Left colon (tissue), 1 donor: ENCODE data around the gene C3orf18.

- PRO-cap = unidirectional peak, plus-strand start at chr3:50364698; unidirectional peak, plus-strand start at chr3:50364736
Measured at GRCh38 chr3:50364406-50365017, 5.2 kb upstream of the TMEM115 start.

DNA sequence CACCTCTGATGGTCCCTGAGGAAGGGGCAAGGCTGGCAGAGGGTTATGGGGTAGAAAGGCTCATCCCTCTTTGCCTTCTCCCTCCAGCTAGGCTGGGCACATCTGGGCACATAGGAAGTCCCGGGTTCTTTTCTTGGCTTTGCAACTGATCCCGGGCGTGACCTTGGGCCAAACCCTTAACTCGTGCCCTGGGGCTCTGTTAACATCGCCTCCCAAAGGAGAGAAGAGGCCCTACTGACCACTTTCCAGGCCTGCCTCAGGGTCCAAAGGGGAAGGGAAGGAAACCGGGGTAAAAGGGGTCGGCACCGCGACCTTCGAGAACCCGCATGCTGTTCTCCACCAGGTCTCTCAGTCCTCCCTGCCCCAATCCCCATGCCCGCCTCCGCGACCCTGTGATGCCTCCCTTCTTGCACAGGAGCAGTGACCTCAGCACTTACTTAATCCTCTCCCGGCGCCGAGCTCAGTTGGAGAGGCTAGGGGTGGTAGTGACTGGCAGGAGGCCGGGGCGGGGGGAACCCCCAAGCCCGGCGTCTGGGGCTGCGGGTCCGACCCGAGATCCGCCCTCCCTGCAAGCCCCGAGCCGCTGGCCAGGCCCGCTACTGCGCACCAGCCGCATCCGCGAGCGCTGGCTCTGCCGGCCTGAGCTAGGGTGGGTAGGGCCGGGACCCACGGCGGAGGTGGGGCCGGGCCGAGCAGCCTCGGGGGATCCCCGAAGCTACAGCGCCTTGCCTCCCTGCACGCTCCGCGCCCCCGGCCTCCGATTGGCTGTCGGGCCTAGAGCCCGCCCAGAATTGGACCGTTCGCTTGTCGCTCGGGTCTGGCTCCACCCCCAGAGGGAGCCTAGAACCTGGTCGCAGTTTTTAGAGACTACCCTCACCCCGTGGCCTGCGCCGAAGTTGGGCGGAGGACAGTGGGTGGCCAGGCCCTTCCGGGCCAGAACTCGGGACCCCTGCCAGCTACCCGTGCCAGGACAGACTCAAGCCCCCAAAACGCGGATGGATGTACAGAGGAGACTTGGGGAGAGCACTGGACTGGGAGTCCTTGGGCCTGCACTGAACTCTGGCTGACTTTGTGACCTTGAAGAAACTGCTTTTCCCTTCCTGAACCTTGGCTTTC, at the start of gene C3orf18:
Gene C3orf18 (minus strand): TSS at position 722 of the 1,116 bp plus-strand sequence.
- PRO-cap = no peak

DNA sequence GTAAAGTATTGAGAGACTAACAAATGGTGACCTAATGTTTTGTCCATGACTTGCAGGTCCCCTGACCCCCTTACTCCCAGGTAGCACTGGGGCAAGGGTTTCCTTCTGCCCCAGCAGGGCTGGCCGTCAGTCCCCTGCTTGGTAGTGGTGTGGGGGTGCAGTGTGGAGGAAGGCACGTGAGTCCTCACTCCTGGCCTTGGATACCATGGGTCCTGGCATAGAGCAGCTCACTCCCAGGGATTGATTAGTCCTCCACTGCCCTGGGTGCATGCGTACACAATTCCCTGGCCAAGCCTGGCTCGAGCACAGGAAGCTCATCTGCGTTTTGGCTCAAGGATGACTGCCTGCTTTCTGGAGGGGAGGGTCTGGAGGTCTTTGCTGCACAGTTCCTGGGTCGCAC, 11.3 kb downstream of the HEMK1 start:
- PRO-cap = no peak

DNA sequence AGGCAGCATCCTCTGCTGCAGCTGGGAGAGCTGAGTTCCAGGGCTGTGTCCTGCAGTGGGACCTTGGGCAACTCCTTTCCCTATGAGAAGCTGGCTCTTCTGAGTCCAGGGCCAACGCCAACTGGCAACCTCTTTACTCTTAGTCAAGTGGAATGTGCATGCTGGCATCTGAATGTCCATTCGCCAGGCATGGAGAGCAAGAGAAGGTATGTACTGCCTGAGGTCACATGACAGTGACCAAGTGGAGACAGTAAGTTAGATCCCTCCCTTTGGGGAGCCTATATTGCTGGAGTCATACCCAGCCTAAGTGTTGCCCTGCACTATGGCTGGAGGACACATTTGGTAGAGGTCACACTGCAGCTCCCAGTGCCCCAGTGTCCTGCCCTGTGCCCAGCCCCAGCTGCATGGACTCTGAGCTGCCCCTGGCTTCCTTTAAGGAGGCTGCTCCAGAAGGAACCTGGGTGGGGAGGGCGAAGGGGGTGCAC, 12.2 kb downstream of the HEMK1 start:
- PRO-cap = no peak

GRCh38 chr3:50587988-50588946, 18.9 kb downstream of the HEMK1 start:
- PRO-cap = no peak

GRCh38 chr3:50609559-50610057, 2.0 kb downstream of the CISH start:
- PRO-cap = no peak

GRCh38 chr3:50638320-50638636, 21.3 kb downstream of the MAPKAPK3 start:
- PRO-cap = no peak

- PRO-cap = no peak
Measured at GRCh38 chr3:50645365-50646306, 28.7 kb downstream of the MAPKAPK3 start.

GRCh38 chr3:51340259-51341064, 44.6 kb upstream of the MANF start:
- PRO-cap = no peak

GRCh38 chr3:51384454-51385187, 470 bp upstream of the MANF start:
- PRO-cap = bidirectional peak, plus-strand start at chr3:51384604, minus-strand start at chr3:51384608; bidirectional peak, plus-strand start at chr3:51385291, minus-strand start at chr3:51385017

- PRO-cap = no peak
Measured at GRCh38 chr3:51413224-51413598, 22.1 kb downstream of the RBM15B start.

- PRO-cap = no peak
Measured at GRCh38 chr3:51621287-51622030, 49.6 kb upstream of the TEX264 start.

GRCh38 chr3:51966452-51966892, 782 bp downstream of the PCBP4 start:
- PRO-cap = no peak

DNA sequence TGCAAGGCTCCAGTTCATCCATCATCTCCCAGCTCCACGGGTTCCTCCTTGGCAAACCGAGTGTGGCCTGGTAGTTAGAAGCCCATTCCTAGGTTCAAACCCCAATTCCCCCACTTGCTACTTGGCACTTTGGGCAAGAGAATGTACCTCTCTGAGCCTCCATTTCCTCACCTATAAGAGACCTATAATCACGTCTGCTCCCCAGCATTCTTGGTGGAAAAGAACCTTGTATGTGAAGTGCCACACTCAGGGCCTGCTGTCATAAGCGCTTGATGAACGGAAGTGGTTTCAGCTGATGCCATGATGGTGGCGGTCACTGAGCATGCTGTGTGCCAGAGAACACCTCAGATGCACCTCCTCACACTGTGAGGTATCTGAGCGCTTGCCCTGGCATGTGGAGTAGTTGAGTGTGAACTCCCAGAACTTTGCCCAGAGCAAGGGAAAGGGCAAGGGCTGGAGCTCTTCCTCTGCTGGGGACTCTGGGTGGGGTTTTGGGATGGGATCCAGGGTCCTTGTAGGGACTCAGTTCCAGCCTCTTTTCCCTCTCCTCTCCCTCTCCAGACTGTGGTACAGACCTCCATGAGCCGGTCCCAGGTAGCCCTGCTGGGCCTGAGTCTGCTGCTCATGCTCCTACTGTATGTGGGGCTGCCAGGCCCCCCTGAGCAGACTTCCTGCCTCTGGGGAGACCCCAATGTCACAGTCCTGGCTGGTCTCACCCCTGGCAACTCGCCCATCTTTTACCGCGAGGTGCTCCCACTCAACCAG, 2.6 kb downstream of the ABHD14A start:
- PRO-cap = no peak

DNA sequence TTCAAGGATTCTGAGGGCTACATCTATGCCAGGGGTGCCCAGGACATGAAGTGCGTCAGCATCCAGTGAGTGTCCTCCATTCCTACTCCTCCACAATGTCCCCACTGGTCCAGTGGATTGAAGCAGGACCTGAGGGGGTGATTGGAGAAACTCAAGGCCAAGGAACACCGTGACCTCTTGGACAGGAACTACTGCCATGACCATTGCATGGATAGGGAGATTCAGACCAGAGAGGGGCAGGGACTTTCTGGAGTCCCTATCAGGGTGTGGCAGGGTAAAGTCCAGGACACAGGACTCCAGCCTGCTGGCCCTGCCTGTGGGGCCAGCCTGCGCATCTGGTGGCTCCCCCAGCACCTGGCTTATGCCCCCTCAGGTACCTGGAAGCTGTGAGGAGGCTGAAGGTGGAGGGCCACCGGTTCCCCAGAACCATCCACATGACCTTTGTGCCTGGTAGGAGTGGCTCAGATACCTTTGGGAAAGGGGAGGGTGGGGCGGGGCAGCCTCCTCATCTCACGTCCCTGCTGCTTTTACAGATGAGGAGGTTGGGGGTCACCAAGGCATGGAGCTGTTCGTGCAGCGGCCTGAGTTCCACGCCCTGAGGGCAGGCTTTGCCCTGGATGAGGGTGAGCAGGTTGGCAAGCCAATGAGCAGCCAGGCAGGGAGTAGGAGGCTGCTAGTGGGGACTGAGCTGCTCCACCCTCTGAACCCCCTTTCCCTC, 2.7 kb downstream of the ACY1 start:
- PRO-cap = bidirectional peak, plus-strand start at position 325 of the sequence, minus-strand start at position 193 of the sequence

DNA sequence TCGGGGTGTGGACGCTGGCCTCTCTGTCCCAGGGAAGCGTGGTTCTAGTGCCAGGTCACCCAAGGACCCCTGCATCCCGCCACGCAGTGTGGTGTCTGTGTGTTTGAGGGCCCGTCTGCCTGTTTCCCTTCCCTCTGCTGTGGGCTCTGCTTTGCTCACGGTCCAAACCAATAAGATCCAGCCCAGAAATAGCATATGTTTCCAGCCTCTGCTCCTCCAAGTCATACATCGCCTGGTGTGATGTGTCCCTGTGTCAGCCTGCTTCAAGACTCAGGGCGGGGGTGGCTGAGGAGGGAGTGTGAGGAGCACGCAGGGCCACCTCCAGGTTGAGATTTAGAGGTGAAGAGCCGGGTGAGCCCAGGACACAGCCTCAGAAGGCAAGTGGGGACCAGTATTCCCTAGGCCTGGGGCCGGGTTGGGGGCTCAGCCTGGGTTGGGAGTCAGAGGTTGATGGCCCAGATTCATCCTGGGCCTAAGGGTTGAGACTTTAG, 21.9 kb upstream of the RPL29 start:
- PRO-cap = no peak

- PRO-cap = no peak
Measured at GRCh38 chr3:52022403-52023315, 27.0 kb upstream of the RPL29 start.

DNA sequence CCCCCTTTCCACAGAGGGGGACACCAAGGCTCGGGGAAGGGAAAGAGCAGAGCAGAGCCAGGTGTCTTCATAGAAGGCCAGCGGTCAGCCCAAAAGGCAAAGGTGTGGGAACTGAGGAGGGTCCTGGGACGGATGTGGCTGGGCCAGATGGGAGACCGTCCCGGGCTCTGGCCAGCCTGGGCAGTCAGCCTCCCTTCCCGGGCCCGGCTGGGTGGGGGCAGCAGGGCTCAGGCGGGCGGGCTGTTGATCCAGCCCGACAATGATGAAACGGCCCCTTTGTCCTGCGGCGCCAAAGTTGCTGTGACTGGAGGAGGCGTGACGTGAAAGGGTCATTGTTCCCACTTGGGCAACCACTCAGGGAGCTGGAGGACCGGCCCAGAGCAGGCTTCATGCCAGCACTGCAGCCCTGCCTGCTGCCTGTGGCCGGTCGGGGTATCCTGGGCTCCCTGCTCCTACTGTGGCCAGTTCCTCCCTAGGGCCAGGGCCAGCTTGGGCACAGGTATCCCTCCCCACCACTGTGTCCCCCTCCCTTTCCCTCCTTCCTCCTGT, 16.5 kb downstream of the DUSP7 start:
- PRO-cap = no peak

DNA sequence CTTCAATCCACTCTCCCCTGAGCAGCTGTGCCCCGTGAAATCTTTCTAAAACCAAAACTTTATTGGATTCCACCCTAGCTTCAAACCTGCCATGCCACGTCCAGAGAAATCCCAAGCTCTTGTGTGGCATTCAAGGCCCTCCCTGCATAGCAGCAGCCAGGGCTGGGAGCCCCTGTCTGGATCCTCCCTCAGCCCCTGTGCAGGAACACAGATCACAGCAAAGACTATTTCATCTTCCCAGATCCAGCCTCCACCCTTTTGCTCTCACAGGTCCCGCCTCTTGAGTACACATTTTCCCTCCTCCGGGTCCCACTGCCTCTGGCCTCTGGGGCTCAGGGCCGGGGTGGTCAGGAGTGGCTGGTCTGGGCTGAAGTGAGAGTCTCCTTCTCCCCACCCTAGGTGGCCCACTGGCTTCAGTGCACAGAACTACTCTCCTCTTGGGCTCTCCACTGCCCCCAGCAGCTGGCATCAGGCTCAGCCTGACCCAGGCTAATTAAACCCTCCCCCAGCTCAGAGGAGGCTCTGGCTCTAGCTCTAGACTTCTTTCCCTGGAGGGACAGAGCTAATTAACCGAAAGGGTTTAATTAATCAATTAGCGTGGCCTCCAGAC, 15.3 kb downstream of the DUSP7 start:
- PRO-cap = no peak

DNA sequence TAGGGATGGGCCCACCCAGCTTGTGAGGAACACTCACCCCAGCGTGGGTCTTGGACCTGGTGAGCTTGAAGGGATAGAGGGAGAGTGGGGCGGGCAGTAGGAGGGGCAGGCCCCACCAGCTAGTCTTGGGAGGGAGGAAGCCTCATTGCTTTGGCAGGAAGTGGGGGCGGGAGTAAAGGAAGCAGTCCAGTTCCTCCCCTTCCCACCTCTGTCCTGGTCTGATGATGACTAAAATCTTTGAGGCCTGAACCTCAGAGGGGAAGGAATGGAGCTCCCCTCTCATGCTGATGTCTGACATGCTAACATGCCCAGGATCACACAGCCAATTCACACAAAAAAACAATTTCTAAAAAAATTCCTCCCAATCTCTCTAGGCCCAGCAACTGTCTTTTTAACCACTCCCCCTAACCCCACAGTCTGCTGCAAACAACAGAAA, 30.7 kb upstream of the DUSP7 start:
- PRO-cap = no peak